Myometrial cell (primary cell): Measurements from ENCODE around the gene CCDC201.

DNA sequence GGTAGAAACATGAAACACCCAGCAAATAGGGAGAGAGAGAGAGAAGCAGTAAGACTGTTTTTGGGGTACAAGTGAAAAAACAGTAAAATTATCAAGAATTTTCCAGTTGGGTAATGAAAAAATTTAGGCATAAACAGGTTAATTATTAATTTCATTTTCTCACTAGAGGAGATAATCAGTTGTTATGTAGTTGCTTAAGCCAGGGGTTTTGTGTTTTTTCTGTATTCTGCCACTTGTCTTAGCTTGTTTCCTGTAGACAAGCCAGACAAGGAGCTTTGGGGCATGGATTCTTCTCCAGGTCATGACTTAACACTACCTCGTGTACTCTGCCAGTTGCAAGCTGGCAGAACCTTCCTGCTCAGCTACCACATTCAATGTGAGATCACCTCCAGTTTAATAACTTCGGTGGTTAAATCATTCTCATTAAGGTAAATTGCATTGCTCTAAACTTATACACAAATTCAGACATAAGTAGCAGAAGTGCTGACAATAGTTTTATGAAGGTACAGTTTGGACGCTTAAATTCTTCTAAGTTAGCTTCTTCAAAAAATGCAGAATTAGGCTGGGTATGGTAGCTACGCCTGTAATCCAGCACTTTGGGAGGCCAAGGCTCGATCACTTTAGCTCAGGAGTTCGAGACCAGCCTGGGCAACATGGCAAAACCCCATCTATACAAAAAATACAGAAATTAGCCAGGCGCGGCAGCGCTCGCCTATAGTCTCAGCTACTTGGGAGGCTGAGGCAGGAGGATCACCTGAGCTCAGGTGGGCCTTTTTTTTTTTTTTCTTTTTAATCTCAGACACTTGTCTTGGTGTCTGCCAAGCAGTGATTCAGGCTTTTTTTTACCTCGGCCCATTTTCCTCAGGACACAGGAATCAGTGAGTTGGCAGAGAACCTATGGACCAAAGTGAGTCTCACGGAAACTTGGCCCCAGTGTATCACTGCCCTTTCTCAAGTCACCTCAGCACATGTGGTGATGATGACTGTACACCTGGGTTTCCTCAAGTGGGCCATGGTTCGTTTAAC, 2.0 kb downstream of the CCM2 start:
- RAMPAGE, long total RNA, result no peak

GRCh38 chr7:45210977-45211126, 53.3 kb downstream of the RAMP3 start:
- RAMPAGE, long total RNA, result no peak

DNA sequence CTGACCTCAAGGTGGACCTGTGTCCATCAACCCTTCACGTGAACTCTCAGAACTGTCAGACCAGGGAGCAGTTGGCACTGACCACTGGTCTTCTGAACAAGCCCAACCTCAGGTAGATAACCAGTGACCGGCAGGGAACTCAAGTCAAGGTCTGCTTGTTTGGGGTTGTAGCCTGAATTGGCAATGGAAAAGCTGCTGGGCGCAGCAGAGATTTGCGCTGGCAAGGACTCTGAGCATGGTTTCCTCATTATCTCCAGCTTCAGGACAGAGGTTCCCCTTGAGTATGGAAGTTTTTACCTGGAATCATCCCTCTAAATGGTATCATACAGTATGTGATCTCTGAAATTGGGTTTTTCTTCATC, 96.7 kb downstream of the ADCY1 start:
- RAMPAGE, long total RNA, result no peak

DNA sequence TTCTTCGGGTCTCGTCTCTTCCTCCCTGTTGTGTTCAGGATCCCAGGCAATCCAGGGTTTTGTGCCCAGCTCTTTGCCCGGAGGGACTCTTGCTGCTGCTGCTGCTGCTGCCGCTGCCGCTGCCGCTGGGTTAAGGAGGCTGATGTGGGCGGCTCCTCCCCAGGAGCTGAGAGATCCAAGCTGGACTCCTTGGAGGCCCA, 6.9 kb downstream of the CCDC201 start:
- RAMPAGE, long total RNA, result no peak

DNA sequence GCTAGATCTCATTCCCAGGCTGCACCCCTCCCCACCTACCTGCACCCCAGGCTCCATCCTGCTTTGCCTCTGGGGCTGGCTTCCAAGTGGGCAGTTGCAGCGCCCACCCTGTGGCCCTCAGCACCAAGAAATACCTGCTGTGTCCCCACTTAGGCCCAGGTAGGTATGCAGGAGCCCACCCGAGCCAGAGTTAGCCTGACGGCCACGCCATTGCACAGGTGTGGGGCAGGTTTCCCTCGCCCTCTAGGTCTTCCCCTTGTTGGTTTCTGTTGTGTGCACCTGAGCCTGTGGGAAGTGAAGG, at the start of gene CCDC201:
Gene CCDC201, minus strand, starts transcription at position 132 of the 301 bp plus-strand sequence.
- RAMPAGE, long total RNA, result no peak

- RAMPAGE, long total RNA, result no peak
Observed at GRCh38 chr7:45940247-45940954, 19.3 kb upstream of the IGFBP3 start.

DNA sequence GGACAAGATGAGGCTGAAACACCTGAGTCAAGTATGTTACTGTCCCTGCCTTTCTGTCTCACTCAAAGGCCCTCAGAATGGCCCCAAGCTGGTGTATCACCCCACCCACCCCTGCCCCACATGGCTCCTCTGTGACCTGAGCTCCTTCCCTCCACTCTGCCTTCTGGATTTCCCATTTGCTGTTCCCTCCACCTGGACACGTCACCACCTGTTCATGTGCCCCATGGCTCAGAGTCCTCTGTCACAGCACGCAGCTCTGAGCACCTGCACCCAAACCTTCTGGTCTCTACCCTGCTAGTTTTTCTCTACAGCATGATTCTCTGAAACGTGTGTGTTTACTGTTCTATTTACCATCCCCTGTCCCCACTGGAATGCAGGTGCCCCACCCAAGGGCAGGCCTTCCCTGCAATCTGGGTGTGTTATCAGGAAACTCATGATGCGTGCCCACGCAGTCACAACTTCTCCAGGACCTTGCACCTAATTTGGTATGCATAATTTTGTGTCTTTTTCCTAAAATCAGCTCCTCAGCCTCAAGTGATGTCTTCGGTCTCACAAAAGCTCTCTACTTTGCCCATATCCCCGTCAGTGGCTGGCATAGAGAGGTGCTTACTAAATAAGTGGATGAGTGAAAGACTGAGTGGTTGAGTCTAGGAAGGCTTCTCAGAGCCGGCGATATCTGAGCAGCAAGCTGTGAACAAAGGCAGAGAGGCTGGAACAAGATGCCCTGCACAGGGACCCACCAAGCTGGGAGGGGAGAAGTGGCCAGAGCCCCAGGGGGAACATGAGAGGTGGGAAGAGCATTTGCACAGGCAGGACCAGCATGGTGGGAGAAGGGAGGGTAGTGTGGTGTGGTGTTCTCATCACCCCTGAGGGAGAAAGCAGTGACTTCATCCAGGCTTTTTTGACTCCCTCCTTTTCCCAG, 284.5 kb upstream of the IGFBP3 start:
- RAMPAGE, long total RNA, result no peak

DNA sequence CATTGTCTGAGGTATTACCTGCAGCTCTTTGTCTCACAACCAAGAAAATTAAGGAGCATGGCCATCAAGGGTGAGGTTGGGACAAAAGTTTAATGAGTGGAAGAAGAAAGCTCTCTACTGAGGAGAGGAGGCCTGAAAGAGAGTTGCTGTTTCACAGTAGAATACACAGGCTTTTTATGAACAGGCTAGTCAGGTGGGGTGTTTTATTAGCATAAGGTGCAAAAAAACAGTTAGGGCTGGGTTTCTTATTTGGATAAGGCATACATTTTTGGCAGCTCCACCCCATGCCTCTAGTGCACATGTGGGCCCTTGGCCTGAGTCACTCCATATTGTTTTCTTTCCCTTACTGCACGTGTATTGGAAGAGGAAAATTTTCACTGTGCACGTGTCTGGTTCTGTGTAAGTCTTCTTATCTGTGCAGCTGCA, 540.1 kb upstream of the IGFBP3 start:
- RAMPAGE, long total RNA, result no peak

GRCh38 chr7:46558642-46559315, 637.7 kb upstream of the IGFBP3 start:
- RAMPAGE, long total RNA, result no peak

DNA sequence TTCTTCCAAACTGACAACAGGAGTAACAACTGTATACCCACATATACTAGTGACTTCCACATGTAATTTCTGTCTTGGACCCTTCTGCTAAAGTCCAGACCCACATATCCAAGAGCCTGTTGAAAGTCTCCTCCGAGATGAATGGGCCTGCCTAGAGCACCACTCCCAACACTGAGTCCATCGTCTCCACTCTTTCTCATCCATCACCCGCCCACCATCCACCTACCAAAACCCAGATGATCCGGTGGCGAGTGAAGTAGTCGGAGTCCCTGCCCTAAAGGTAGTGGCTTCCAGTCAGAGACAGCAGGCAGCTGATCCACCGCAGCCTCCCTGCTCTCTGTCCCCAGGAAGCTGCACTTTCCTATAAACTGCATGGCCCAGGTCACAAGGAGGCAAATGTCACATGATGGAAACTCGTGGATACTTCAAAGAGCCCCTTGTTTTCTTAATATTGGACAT, 822.4 kb downstream of the TNS3 start:
- RAMPAGE, long total RNA, result no peak

GRCh38 chr7:46772656-46773148, 809.2 kb downstream of the TNS3 start:
- RAMPAGE, long total RNA, result no peak

- RAMPAGE, long total RNA, result no peak
Observed at GRCh38 chr7:47328765-47329290, 253.1 kb downstream of the TNS3 start.

DNA sequence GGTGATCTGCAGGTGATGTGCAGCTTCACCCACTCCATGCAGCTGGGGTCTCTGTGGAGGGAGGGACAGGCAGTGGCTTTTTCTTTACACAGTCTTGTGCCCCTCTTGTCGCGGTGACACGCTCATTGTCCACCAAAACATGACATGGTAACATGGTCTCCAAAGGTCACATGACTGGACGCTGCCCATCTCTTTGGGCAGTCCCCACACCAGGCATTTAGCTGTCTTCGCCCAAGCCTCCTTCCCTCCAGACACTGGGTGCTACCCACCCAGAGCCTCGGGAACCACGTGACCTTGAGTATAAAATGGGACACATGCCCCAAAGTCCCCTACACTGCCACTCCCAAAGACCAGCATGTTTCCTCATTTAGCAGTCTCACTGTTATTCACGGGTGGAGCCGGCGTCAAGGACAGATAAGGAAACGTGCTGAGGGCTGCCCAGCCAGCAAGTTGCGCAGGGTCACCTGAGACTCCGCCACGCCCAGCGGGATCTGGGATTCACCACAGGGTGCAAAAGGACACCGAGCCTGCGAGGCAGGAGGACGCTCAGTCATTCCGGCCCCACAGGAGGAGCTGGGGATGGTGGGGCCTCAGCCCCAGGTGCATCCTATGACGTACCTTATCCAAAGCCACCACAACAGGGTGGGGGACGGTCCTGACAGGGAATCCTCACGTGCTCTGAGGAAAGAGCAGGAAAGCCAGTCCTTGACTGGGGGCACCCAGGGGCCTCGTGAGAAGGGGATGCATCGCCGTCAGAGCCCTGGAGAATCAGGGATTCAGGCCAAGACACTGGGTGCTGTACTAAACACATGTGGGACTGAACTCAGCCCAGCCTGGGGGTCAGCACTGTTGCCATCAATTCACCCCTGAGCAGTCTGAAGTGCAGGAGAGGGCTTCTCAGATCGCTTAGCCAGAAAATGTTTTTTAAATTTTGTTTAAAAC, 226.9 kb downstream of the TNS3 start:
- RAMPAGE, long total RNA, result no peak

DNA sequence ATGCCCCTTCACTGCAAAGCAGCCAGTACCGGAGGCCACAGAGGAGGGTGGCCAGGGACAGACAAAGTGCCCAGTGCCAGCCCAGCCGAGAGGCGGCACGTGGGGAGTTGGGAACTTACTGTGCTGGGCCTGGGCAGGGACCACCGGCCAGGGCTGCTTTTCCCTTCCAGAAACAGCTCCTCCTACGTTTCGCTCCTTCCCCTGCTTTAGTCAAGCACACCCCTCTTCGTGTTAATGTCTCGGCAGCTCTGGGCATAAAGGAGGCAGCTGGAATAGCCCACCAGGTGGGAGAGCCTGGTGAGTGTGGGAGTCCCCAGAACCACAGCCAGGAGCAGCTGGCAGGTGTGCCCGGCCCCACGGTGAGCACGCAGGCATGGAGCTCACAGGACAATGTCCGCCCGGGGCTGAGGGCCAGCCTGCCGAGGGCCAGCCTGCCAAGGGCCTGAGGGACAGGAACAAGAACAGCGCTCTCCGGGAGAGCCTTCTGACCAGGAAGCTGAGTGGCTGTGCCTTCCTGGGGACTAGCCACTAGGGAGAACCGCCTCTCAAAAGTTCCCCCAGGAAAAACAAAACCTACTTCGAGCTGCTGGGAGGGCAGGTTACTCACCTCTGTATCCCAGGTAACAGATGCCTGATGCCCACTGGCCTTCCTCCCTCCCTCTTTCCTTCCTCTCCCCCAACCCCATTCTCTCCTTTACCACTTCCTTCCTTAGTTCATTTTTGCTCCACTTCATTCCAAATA, 128.9 kb downstream of the TNS3 start:
- RAMPAGE, long total RNA, result no peak

DNA sequence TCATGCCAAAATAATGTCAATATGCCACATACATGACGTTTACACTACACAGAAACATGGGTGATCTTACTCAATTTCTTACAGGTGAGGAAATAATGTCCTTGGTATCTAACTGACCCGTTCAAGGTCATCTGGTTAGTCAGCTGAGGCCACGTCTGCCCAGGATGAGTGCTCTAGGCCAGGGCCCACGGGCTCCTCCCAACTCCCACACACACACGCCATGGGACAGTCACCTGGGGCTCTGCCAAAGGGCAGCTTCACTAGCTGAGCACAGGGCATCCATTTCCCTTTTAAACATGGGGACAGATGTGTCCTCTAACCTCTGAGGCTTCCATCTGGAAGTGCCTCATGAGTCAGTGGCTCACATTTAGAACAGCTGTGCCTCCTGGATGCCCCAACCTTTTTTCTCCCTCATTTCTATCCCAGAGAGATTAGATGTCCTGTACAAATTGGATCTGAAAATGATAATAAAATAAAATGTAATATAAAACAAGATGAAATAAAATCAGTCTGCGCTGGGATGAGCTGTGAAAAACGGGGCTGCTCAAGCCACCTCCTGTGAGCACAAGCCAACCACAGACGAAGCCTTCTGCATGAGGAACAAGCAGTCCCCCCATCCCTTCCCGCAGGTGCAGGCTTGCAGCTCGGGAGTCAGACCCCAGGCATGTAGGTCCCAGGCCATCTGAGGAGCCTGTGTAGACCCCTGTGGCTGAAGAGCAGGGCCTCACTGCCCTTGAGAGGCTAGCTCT, 123.7 kb downstream of the TNS3 start:
- RAMPAGE, long total RNA, result no peak

DNA sequence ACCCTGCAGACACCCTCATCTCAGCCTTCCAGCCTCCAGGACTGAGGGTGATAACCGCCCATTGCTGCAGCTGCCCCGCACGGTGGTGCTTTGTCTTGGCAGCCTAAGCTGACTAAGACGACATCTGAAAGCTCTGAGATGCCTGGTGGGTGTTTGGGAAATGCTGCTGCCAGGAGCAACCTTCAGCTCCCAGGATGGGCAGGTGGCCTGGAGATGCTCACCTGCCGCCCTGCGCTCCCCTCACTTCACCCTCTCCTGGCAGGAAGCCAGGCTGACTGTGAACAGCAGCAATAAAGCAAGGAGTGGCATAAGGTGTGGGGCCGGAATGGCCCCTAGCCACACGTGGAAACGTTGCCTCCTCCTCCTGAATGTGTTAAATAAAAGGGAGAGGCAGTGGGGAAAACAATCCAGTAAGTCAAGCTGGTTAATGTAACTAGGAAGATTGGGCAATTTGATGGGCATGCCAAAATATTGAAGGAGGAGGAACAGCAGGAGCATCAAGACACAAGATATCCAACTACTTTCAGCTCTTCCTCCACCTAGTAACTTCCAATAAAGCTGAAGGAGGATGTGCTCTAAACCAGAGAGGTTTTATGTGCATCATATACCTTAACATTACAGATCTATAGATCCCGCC, 121.5 kb downstream of the TNS3 start:
- RAMPAGE, long total RNA, result no peak

- RAMPAGE, long total RNA, result no peak
Observed at GRCh38 chr7:47464976-47465513, 116.9 kb downstream of the TNS3 start.

GRCh38 chr7:47480010-47480475, 101.9 kb downstream of the TNS3 start:
- RAMPAGE, long total RNA, result no peak

DNA sequence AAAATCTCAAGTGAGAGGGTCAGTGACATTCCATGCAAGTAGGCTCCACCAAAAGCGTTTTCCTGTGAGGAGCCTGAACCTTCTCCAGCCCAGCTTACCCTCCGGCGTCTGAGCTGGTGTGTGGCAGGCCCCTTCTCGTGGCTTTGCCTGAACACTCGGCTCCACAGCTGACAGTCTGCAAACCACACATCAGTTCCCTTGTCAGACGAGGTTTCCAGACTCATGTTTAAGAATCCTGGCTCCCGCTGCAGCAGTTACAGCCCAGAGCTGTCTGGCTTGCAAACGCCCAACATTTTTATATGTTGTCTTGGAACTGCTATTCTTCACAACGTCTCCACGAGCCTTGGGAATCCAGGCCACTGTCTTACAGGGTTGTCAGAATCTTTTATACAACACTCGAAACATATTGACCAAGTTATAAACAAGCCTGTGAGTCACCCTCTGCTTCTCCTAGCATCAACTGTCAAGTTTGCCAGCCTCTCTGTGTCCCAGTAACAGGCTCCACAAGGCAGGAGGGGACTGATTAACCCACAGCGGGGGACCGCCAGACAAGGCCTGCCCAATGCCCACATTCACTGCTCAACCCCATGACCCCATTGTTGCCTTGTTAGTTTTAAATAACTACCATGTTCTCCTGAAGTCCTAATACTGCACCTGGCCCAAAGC, 68.1 kb downstream of the TNS3 start:
- RAMPAGE, long total RNA, result no peak

DNA sequence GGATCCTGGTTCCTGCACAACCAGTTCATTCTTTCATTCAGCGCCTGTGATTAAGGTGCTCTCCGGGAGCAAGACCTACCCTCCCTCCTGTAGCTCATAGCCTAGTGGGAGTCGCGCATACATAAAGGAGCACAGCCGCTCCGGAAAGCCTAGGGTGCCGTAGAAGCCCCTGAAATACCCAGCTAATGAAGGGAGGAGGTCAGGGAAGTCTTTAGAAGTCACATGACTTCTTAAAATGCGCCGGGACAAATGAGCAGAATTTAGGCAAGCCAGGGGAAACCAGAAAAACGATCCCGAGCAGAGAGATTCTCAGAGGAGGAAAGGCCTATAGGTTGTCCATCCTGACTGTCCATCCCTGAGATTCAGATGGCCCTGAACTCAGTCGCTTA, 526 bp upstream of the TNS3 start:
- RAMPAGE, long total RNA, result no peak